Endometrial microvascular endothelial cells (primary cell): ENCODE results near the gene RWDD3.

GRCh38 chr1:94709927-94710388 is 110.2 kb upstream of the SLC44A3 start:
- RAMPAGE, long total RNA: no peak

- RAMPAGE, long total RNA: no peak
Observed at GRCh38 chr1:94795570-94795981, 24.6 kb upstream of the SLC44A3 start.

DNA sequence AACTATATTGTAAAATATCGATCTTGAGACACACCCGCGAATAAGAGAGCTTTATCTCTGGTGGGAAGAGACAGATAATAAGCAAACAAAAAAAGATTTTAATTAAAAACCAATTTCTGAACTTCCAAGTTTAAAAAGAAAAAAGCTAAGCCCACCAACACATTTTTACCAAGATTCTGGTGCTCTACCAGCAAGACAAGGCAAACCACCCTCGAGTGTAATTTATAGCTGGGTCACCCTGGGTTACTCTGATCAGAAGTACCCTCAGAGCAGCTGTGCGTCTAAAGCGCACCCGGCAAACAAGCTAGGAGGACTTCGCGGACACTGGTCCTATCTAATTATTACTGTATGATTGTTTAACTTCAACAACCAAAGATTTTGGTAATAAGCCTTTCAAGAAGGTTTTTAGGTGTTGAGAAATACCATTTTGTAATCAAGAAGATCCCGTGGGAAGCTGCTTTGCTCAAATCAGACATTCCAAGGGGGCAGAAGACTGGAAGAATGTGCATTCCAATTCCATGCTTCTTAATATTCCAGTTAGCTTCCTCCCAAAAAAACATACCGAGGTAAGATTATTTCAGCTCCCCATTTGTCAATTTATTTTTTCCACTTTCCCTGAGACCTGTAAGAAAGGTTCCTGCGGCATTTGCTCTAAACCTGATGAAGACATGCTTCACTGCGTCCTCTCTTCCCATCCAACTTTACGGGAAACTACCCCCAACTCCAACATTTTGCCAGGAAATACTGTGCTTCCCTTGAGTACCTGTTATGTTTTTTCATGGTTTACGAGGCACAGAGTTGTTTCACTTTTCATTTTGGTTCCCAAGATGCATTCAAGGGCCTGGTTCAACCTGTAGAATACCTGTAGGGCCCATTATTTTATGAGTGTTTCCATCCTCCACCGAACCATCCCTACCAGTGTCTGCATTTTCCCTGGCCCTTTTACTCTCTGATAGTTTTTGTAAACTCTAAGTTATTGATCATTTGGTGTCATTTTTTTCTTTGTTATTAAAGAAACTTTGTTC is 4.2 kb downstream of the CNN3 start:
- RAMPAGE, long total RNA: no peak

- RAMPAGE, long total RNA: no peak
Observed at GRCh38 chr1:94983428-94983780, 56.5 kb upstream of the CNN3 start.

- RAMPAGE, long total RNA: no peak
Observed at GRCh38 chr1:95118074-95118444, 904 bp downstream of the TLCD4 start.

DNA sequence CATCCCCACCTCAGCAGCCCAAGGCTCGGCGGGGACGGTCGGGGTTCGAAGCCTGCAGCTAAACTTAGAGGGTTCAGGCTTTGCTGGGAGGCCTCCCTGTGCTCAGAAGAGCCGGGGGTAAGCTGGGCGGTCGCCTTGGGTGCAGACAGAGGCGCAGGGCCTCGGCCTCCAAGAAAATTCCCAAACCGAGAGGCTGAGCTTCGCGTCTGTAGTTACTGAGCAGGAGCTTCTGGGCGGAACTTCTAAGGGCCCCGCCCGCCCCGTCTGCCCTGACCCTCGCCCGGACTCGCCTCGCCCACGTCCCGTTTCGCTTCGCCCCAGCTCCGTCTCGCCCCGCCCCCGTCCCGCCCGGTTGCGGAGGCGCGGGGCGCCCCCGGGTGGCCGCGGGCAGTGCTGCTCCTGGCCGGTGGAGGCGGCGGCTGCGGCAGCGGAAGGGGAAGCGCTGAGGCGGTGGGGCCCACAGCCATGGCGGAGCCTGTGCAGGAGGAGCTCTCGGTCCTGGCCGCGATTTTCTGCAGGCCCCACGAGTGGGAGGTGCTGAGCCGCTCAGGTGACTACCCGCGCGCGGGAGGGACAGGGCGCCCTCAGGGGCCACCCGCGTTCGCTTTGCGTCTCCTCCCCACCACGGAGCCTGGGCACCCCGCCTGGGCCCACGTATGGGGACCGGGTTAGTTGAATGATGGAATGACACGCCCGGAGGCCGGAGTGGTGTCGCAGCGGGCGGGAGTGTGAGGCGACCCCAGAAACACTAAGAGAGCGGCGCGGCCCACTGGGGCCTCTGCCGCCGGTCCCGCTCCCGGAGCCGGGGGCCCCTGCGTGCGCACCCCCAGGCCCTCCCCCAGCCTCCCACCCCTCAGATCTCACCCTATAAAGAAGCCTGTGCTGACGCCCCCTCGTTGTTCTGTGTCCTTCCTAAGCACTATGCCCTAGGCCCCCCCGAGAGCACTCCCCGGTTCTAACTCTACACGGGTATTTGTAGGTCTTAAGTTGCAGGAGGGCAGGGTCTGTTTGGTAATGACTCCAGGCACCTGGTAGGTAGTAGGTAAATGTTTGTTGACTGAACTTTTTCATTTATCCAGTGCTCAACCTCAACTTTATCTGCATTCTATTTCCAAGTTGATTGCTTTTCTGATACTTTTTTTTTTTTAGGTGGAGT is at the start of gene RWDD3:
RWDD3 (plus strand) TSS at position 445 of the 1,156 bp plus-strand sequence.
- RAMPAGE, long total RNA: start-site peak on the plus strand centred at position 445 of the sequence, 43 bp wide, 314 and 417 reads in 2 replicates

- RAMPAGE, long total RNA: no peak
Observed at GRCh38 chr1:97137887-97138633, 416.5 kb downstream of the PTBP2 start.

GRCh38 chr1:97277704-97278457 is 556.3 kb downstream of the PTBP2 start:
- RAMPAGE, long total RNA: no peak

DNA sequence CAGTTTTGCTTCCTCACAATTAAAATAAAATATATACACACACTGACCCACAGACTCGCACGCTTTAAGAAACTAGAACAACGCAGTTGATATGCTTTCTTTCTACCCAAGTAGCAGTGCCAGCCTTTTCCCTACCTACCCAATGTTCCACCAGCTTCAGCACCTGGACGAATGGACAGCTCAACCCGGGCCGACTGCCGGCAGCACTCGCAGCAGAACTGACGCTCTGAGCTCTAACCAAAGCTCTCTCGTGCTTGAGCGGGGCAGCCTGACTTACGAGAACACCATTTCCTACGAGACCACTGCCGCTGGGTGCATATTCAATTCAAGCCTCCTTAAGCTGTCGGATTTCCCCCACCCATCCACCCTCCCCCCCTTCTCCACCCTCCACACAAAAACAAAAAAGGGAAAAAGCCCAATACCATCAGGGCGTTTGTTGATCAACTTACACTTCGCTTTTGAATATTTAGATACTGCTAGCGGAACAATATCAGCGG is 127.4 kb upstream of the DPYD start:
- RAMPAGE, long total RNA: no peak

DNA sequence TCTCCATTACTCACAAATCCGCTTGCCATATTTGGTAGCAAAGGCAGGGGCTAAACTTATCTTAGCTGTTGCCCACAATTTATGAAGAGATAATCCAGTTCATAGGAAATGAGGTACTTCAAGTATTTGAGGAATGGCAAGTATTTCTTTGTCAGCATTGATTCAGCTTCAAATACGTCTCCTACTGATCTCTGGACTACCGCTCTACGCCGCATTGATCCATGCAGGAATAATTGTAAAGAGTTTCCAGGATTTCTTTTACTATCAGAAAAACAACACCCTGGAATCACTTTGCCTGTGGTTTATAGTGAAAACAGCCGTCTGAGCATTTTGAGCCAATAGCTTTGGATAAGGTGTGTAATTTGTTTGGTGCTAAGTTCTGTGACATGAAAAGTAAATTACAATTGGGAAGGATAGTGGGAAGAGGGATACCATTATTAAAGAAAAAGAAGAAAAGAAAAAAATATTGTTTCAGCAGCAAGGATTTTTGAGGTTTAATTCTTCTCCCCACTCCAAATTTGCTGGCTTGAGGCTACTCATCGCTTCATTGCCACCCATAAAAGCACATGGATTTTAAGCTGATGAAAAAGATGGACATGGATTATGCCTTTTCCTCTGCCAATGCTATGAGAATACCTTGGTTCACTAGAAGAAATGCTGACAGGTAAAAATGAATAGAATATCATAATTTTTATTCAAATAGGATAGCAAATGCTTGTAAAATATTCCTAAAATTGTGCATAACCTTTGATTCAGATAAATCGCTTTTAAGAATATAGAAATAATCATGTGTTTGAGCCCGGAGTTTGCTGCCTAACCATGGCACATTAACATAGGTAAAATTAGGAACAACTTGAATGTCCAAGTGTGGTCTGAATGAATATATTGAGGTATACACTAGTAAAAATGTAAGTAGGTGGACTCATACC is 289.6 kb upstream of the DPYD start:
- RAMPAGE, long total RNA: start-site peak on the plus strand centred at position 175 of the sequence, 49 bp wide, 32 and 28 reads in 2 replicates

- RAMPAGE, long total RNA: no peak
Observed at GRCh38 chr1:98698321-98698936, 36.9 kb downstream of the SNX7 start.

- RAMPAGE, long total RNA: no peak
Observed at GRCh38 chr1:99180403-99180720, 83.9 kb upstream of the PLPPR4 start.

- RAMPAGE, long total RNA: no peak
Observed at GRCh38 chr1:99562958-99563259, 83.0 kb upstream of the PALMD start.

DNA sequence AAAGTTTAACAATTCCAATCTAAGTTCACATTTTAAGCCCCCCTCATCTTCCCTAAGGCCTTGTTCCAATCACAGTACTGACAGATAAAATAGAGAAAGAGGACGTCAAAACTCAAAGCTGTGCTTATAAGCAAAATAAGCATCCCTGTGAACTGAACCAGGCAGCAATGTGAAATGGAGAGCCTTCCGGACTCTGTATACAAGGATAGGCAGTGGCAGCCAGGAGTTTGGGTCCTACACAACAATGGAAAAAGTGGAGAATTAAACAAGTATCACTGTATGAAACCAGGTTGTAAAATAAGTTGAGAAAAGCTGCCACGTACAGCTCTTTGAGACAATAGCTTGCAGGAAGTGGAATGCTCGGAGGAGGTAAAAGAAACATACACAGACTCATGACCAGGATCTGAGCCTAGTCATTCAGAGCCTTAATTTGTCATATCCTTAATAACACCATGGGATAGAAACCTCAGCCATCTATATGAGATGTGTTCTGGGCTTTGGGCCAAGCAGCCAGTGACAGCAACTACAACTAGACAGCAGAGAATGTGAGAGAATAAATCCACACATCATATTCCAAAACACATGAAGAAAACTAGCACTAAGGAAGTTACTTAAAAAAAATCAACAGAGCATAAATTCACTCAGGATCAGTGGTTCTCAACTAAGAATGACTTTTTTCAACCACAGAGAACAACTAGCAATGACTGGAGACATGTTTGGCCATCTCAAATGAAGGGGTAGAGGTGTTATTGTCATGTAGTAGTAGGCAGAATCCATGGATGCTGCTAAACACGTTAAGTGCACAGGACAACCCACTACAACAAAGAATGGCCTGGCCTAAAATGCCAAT is 55.1 kb upstream of the PALMD start:
- RAMPAGE, long total RNA: no peak

DNA sequence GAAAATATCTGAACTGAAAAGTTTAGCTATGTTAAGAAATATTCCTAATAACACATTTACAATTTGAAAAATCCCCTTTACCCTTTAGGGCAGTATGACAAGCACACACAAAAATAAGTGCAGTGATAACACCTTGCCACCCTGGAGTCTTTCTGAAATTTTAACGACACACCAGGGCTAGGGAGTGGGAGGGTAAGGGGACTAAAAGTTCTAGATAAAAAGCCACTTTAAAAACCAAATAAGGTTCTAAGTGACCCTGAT is 543 bp downstream of the FRRS1 start:
- RAMPAGE, long total RNA: no peak

GRCh38 chr1:100009155-100010137 is 28.4 kb upstream of the MFSD14A start:
- RAMPAGE, long total RNA: no peak

DNA sequence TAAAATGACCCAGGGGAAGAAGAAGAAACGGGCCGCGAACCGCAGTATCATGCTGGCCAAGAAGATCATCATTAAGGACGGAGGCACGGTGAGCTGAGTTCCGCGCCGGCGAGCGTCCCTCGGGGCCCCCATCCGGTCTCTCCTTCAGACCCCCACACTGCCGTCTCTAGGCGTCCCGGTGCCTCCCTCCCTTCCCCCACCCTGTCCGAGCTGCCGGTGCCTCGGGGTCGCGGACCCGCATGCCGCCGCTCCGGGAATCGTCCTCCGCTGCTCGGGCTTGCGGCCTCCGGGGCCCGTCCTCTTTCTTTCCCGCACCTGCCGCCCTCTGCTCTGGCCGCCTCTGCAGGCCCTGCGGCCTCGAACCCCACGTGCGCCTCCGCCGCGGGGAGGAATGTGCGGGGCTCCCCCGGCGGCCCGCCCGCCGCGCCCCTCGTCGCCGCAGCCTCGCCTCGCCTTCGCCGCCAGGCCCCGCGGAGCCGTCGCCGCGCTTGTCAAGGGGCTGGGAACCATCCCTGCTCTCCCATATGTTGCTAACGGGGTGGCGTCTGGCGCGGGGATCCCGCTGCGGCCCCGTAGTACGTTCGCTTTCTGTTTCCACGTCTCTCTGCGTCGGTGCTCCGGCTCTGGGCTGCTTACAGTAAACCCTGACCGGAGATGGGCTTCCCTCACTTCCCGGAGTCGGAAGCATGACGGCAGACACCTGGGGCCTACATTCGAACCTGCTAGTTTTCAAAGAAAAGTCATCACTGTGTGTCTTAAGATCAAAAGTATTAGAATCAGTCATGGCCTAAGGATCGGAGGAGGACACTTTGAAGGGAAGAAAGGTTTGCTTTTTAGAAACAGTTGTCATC is 559 bp downstream of the MFSD14A start:
- RAMPAGE, long total RNA: no peak

DNA sequence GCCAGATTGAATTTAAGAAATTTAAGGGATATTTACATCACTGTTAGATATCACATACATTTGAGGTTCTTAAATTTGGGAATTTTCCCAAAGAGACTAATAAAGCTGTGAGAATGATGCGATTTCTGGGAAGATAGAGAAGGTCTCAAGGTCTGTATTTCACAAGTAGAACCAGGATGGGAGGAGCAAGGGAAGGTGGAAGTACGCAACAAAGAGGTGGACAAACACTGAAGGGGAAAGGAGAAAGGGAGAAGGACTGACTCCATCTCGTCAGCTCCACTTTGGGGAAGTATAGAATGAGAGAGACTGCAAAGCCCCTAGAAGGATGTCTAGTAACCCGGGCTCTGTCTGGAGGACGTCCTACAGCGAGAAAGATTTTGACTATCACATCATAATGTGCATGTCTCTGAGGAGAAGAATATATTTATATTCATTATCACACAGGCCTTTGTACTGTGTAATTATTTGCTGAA is 4.9 kb downstream of the CDC14A start:
- RAMPAGE, long total RNA: no peak

DNA sequence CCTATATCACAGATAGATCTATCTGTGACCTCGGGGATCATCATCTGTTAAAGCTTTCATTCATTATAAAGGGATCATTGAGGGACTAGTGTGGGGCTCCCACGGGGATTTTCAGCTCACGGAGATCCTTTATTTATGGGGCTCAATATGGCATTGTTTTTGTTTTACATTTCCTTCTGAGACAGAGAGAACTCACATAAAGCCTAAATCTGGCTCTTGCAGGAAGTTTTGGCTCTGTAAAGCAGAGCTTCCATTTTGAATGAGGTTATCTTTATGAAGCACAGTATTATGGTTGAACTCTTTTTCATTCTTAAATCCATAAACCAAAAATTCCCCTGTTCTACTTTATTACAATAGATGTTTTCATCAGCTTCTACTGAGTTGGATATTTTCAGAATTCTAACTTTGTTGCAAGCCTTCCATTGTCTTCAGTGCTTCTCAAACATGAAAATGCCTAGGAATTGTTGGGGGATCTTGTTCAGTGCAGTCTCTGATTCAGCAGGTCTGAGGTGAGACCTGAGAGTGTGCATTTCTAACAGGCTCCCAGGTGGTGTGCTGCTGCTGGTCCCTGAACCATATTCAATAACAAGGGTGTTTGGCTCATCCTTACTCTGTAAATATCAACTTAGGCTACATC is 59.4 kb upstream of the GPR88 start:
- RAMPAGE, long total RNA: no peak

DNA sequence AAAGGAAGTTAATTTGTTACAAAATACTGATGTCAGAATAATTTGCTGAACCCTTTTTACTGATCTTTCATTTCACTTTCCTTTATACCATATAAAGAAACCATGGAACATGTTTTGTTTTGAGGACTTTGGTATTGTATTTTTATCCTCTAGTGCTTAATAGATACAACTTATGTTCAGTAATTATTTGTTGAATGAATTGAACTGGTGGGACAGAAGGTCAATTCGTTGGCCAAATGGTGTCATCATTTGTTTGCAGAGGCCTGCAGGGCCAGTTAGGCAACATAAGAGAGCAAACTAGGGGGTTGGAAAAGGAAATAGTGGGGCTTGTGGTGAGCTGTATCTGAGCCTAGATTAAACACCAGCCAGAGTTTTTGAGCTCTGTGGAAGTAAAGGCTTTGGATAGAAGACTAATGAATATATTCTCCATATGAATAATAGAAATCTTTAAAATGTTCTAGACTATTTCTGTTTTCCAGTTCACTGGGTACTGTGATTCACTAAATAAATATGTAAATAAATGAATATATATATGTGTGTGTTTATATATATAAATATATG is 22.1 kb upstream of the GPR88 start:
- RAMPAGE, long total RNA: no peak